Measurements from ENCODE around the genes BDH2, SGMS2, HADH and RPL34.

DNA sequence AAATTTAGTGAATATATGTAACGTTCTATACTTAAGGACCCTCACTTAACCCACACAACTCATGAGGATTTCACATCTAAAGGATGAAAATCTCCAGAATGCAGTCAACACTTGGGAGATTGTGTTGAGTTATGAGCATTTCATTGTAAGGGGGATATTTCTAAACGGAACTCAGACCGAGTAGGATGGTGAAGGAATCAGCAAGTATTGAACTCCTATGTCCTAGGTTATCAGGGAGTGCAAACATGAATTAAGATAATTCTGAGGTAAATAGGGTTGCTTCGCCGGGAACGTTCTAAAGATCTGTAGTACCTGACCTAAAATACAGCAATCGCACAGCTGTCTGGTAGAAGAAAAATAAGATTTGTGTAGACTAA is 1.1 kb downstream of the CISD2 start:
- PRO-cap, 2 experiments: no peak in any of the 2 experiments

DNA sequence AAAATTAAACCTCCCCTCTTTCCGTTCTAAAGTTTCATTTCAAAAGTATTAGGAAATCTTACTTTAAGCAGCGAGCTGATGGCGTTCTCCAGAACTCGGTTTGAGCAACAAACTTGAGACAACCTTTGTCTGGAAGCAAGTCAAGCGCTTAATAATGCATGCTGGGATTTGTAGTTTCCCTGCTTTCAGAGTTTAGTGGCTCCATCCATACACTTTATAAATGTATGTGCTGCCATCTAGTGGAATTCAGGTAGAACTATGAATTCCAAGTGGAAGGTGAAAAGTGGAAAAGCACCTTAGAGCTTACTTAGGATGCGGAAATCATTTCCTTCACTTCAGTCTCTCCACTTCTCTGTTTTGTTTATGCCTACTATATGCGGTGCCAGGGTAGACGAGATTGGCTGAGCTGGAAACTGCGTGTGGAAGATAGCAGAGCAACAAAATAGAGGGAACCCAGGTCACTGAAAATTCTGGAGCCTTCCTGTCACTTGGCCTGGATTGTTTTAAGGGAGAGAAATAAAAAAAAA is at the start of gene BDH2:
Gene BDH2 (minus strand): TSS at position 114 of the 527 bp plus-strand sequence.
- PRO-cap, 2 experiments: peak in 2 of 2 experiments; most common minus-strand start position 102 of the sequence (in 2)

GRCh38 chr4:104591693-104592039 is 97.0 kb upstream of the CXXC4 start:
- PRO-cap, 2 experiments: no peak in any of the 2 experiments

DNA sequence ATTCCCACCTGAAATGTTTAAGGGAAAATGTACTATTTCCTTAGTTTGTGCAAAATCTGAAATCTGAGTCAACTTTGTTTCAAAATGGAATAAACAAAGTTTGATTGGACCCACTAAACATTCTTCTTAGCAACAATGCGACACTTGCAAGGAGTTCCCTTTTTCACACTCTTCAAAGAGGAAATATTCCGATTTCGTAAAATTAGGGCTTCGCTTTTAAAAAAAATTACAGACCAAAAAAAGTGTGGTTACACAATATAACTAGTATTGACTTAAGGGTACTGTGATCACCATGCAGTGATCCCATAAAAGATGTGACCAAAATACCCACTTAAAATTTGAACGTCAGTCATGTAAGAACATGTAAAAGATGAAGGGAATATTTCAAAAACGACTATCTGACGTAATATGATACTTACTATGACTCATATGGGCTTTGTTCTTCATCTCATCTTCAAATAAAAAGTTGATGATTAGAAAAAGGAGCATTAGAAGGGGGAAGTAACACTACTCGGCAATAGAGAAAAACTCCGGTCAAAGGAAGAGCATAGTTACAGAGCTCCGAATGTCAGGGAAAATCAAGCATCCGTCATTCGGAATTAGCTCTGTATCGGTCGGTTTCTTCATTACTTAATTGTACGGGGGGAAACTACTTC is 1.5 kb upstream of the TET2 start:
- PRO-cap, 2 experiments: peak in 1 of 2 experiments; most common plus-strand start position 469 of the sequence (in 1)

GRCh38 chr4:105174220-105175074 is 27.8 kb downstream of the TET2 start:
- PRO-cap, 2 experiments: no peak in any of the 2 experiments

DNA sequence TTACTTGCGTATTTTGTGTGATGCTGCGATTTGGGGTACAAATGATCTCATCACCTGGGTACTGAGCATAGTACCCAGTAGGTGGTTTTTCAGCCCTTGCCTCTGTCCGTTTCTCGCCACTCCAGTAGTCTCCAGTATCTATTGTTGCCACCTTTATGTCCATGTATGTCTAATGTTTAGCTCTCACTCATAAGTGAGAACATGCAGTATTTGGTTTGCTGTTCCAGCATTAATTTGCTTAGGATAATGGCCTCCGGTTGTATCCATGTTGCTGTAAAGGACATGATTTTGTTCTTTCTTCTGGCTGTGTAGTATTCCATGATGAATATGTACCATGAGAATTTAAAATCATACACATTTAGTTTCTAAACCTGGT is 1.8 kb downstream of the ARHGEF38 start:
- PRO-cap, 2 experiments: no peak in any of the 2 experiments

GRCh38 chr4:105556215-105556718 is 3.8 kb downstream of the ARHGEF38 start:
- PRO-cap, 2 experiments: peak in 1 of 2 experiments; most common plus-strand start chr4:105556430 (in 1); most common minus-strand start chr4:105556305 (in 1)

GRCh38 chr4:105601178-105601861 is 48.9 kb downstream of the ARHGEF38 start:
- PRO-cap, 2 experiments: no peak in any of the 2 experiments

DNA sequence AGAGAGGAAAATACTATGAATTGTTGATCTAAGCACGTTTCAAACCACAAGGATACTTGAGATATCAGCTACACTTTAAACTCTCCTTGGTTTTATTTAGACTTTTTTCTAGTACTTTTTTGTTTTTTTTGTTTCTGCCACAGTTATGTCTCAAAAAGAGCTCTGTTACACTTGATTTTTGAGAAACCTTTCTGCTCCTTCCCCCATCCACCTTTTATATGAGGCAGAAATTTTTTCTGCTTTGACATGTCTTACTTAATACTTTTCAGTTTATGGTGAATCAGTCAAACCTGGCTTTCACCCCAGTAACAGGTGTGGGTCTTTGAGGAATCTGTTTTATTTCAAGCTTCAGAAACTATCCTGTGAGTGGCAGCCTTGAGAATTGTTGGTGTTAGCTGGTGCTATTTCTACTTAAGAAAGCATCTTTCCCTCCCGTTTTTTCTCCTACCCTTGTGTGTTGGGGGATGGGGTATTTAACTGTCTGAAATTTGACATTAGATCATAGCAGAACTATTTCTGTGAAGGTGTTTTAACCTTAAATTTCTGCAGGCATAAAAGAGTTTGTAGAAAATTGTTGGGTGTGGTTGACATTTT is 2.1 kb downstream of the NPNT start:
- PRO-cap, 2 experiments: no peak in any of the 2 experiments

GRCh38 chr4:105967790-105968080 is 72.5 kb downstream of the NPNT start:
- PRO-cap, 2 experiments: no peak in any of the 2 experiments

DNA sequence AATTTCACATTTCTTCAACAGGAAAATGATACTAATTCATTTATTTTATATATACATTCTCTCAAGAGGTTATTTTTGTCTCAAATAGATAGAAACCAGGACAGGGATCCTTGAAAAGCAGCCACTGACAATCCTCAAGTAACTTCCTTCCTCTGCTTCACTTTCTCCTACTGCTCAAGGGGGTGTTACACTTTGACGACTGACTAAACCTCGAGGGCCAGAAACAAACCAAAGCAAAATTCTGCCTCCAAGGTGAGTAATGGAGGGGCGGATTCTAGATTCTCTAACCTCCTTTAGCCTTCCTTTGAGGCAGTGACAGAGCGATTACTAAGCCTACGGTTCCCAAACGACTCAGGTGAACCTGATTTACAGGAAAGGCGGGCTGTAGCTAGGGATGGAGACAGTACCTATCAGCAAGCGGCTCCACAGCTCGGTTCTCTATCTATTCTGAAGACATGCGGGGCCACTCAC is 589 bp downstream of the TBCK start:
- PRO-cap, 2 experiments: peak in 2 of 2 experiments; most common plus-strand start position 364 of the sequence (in 2)

- PRO-cap, 2 experiments: no peak in any of the 2 experiments
Observed at GRCh38 chr4:107737083-107737517, 17.1 kb upstream of the PAPSS1 start.

DNA sequence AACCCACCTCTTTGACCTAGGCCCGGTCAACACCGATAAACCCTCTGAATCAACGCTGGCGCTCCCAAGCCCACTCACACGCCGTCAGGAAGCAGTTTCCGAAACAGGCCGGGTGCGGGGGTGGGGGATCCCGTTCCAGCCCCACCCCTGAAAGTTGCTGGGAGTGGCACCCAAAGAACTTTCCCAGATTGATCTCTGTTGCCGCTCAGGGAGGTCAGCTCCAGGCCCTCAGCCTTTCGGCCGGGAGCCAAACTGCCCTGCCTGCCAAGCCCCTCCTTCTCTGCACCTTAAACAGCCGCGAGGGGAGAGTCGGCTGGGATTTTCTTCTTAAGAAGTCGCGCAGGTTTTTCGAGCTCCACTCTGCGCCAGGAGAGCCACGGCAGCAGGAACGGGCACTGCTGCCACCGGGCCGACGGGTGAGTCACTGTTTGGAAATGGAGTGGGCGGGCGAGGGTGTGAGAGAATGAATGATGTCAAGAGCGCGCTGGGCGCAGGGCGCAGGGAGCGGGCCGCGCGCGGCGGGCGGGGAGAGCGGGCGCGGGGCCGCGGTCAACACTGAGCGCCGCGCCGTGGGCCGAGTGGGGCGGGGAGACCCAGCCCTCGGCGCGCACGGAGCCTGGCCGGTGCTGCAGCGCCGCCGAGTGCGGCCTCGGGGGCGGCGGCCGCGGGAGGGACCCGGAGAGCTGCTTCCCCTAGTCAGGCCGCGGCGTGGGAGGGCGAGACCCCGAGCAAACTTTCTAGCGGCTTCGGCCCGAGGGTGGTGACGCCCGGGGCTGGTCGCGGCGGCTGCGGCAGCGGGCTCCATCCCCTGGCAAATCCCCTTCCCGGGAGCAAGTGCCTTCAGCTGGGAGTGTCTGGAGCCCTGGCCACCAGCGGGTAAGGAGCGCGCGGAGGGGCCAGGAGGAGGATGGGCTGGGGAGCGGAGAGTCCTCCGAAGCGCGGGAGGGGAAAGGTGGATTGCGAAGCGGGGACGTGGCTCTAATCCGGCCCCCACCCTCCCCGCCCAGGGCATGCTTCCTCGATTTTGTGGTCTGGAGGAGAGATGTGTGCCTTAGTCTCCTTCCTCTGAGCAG is at the start of gene SGMS2:
Gene SGMS2 (plus strand): TSS at position 555 of the 1,073 bp plus-strand sequence.
- PRO-cap, 2 experiments: peak in 2 of 2 experiments; most common plus-strand start position 493 of the sequence (in 2); most common minus-strand start position 100 of the sequence (in 2)

- PRO-cap, 2 experiments: peak in 2 of 2 experiments; most common plus-strand start chr4:107989855 (in 1); most common minus-strand start chr4:107989692 (in 2)
Observed at GRCh38 chr4:107989464-107989954, at the start of gene HADH. Gene HADH, plus strand, starts transcription at chr4:107989889.

DNA sequence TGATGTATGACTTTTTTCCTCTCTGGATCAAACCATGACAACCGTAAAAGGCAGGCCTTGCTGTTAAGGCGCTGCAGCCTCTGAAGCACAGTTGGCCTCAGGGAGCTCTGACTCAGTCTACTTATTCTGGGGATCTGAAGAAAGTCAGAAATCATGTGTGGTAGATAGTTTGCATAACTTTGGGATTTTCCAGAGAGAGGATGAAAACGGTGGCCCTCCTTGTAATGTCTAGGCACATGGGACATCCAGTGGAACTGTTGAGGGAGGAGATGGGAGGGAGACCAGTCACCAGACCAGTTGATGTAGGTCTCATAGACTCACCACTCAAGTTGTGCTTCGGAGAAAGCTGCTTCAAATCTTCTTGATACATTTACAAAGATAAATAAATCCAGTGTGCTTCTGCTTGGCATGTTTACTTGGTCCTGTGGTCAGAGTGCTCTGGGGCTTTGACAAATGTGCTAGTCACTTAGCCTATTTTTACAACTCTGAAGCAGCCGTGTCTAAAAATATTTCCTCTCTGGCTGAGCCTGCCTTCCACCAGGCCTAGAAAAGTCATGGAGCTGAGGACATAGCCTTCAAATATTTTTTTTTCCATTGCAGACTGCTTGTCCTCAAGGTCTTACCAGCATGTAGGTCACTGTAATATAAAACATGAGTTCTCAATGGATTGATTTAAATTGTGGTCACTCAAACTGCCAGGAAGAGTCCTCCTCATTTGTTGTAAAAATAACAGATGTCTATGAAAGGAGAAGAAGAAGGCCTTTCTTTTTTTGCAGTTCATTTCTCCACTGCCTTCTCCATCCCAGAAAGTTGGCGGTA is 7.6 kb downstream of the HADH start:
- PRO-cap, 2 experiments: no peak in any of the 2 experiments

GRCh38 chr4:108030210-108030839 is 40.6 kb downstream of the HADH start:
- PRO-cap, 2 experiments: no peak in any of the 2 experiments

DNA sequence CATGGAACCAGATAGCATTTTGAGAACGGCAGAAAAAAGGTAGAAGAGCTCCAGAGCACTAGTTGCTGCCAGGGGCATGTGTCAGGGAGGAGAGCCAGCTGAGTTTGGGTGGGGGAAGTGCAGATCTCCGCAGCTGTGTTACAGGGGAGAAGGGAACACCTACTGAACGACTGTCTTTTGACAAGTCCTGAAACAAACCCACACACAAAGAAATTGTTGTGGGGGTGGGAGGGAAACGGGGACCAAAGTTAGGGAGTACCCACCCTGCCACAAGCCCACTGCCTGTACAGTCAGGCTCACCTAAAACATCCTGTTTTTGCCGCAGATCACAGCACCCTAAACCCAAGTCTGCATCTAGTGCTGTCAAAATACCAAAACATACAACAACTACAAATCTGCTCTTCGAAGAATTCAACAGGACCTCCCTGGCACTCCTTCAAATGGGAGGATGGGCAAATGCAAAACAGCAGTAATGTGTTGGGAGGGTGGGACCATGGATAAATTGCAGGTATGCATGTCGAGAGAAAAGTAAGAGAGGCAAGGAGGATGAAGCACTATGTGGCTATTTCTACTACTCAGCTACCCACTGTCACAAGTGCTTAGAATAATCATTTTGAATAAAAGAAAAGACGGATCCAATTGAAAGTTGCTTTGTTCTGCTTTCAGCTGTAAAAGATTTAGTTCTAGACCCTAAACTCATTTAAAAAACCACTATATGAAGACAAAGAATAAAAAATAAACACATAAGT is 55.3 kb downstream of the LEF1 start:
- PRO-cap, 2 experiments: no peak in any of the 2 experiments

DNA sequence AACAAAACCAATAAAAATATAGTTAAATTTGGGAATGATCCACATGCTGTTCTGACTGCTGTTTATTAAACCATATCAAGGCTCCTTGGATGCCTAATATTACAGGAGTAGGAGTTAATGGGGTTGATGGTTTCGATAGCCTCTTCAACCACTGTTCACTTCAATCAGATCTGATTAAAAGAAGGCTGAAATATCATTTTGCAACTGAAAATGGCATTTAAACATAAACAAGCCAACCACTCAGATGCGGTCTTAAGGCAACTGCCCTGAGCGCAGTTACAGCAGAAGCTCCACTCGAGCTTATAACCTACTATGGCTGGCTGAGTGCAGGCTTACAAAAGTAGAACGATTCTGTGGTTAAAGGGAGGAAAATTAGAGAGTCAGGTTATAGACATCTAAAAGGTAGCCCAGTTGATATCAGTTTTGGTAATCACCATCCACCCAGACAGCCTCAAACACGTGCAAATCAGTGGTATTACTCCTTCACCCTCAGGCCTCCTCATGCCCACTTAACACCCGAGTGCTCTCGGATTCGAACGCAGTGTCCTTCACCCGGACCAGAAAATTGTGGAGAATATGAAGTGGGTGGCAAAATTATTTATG is 3.2 kb downstream of the LEF1 start:
- PRO-cap, 2 experiments: no peak in any of the 2 experiments

- PRO-cap, 2 experiments: peak in 1 of 2 experiments; most common plus-strand start chr4:108172929 (in 1)
Observed at GRCh38 chr4:108172871-108173617, 4.3 kb upstream of the LEF1 start.

GRCh38 chr4:108620142-108620750 is at the start of gene RPL34:
Gene RPL34, plus strand, starts transcription at chr4:108620576.
- PRO-cap, 2 experiments: peak in 2 of 2 experiments; most common plus-strand start chr4:108620577 (in 2); most common minus-strand start chr4:108620390 (in 1)